NALM6 (cell line): ENCODE measurements around a stretch of chr16.

DNA sequence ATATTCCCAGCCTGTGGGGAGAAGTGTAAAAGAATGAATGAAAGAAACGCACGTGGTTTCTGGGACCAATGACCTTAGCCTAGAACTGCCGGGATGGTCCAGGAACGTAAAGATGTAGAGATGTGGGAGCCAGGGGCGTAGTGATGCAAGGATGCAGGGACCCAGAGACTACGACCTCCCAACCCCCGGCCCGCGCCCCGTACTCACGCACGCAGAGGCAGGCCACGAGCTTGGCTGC lies 710 bp downstream of the SLC7A5 start:
- PRO-cap, result no peak

DNA sequence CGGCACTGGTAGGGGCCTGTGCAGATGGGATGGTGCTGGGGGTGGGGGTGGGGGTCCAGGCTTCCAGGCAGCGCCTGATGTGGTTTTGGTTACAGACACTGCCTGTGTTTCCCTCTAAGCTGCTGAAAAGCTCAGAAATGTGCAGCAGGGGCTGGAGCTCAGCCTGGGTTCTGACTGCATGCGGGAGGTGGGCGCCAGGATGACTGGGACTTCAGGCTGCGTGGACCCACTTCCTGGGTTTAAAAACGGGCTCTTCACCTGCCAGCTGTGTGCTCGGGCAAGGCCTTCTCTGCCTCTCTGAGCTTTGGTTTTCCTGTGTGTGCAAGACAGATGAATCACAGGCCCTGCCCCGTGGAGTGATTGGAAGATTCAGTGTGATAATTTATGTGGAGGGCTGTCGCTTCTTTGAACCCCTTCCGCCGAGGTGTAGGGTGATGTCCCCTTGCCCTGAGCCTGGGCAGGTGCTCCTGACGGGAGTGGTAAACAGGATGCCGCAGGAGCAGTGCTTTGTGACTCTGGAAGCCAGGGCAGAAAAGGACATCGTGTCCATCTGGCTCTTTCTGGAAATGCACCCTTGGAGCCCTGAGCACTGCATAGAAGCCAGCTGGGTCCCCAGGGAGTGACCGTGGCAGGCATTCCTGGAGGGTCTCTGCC lies 28.3 kb upstream of the SLC7A5 start:
- PRO-cap, result no peak

DNA sequence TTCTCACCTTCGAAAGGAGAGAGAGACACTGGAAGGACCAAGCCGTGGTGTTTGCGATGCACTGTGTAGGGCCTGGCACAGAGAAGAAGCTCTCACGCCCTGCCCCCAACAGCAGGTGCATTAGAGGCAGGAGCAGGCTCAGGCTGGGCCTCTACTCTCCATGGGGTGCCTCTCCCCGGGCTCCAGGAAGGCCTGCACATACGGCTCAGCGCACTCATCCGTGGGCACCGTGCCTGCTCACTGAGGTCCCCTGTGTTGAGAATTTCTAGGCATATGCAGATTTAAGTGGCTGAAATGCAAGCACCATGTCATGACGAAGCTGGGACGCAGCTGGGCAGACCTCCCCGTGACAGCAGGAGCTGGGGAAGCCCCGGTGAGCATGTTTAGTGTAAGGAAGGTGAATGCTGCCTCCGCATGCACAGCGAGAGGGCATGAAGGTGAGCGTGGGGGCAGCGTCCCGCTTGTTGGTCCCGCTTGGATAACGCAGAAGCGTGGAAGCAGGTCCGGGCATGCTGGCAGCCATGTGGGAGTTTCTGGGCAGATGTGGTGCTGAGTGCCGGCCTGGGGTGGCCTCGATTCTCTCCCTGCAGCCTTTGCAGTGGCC lies 11.9 kb downstream of the CA5A start:
- PRO-cap, result no peak

DNA sequence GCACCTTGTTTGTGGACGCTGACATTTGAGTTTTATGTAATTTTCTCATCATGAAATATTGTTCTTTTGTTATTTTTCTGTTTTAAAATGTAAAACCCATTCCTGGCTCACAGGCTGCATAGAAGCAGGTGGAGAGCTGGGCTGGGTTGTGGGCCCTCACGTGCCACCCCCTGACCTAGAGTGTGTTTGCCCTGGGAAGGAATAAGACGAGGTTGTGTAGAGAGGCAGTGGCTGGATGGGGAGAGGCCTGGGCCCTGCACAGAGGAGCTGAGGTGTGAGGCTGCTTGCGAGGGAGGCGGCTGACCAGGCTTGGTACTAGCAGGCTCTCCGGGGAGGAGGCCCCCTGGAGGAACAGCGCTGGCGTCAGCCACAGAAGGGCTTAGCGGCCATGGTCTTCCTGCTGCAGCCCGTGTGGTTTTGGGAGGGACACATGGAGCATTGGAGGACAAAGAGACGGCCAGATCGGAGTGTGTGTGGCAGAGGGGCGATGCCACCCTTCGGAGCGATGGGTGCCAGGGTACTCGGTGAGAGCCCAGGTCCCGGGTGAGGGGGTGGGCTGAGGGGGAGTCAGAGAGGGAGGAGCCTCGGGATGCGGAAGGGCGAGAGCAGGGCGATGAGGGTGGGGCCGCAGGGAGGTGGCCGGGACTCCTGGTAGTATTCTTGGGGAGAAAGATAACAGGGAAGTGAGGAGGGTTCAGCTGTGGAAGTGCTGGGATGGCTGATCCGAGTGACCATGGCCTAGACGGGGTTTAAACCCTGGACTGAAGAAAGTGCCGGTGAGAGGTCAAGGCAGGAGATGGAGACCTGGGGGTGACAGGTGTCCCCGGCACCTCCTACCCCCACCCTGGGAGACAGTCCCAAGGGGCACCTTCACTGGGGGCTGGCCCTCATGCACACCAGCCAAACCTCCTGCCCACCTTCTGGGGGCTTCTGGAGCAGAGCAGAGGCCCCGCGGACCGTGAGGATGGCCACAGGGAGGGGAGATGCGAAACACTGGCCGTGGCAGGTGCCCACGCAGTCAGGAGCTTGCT lies 8.3 kb downstream of the BANP start:
- PRO-cap, result no peak

DNA sequence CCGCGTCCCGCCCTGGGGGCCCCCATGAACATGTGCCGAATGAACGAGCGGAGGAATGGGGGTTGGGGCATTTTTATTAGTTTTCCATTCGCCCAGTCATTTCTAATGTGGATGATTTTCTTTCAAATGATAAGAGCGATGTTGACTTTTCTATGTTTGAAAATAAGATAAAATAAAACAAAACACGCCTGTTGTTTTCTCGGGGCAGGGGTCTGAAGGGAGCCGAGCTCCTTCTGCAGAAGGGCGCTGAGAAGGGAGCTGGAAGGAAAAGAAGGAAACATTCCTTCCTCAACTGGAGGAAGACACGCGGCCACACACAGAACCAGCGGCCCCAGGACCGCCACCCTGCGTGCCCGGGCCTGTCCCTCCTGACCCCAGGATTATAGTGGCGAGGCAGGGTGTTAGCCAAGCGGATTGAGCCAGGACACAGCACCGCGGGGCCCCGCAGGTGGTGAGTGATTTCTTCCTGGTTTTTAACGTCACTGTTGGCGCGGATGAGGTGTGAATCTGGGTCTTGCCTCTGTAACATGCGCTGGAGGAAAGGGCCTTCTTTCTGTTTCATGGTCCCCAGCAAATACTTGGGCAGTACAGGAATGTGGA lies 158.8 kb upstream of the ZNF469 start:
- PRO-cap, result no peak

- PRO-cap, result no peak
Observed at GRCh38 chr16:88453576-88453901, 459 bp downstream of the ZFPM1 start.

DNA sequence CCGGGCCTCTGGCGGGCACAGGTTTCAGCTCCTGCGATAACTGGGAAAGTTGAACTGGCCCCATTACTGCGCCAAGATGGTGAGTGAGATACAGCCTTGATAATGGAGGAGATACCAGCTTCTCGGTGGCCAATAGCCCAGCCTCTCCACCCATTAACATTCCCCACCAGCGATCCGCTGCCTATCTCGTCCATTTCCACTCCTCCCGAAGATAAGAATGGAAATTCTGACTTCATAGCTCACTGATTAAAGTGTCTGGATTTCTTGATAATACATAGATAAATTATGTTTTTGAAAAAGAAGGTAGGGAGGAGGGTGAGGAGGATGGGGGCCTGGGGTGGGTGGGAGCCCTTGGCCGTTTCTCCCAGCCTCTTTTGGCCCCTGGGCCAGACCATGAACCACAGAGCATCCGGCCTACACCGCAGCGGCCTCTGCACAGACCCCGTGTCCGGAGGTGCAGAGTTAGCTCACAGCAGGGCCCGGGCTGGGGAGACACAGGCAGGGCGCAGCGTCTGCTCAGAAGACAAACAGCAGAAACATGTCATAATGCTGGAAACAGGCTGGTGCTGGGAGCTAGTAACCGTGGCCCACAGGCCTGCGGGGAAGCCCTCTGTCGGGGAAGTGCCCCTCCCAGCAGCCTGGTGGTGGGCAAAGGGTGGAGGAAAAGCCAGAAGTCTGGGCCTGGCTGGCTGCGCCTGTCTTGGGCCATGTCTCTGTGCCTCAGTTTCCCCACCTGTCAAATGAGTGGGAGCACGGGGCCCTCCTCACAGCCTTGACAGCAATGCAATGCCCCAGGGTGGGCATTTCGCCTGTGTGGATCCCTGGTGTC lies 11.9 kb downstream of the ZFPM1 start:
- PRO-cap, result no peak

- PRO-cap, result no peak
Observed at GRCh38 chr16:88487731-88488937, 35.1 kb downstream of the ZFPM1 start.

- PRO-cap, result no peak
Observed at GRCh38 chr16:88498558-88499071, 45.5 kb downstream of the ZFPM1 start.

GRCh38 chr16:88536722-88537270 lies 33.4 kb upstream of the ZC3H18 start:
- PRO-cap, result no peak

DNA sequence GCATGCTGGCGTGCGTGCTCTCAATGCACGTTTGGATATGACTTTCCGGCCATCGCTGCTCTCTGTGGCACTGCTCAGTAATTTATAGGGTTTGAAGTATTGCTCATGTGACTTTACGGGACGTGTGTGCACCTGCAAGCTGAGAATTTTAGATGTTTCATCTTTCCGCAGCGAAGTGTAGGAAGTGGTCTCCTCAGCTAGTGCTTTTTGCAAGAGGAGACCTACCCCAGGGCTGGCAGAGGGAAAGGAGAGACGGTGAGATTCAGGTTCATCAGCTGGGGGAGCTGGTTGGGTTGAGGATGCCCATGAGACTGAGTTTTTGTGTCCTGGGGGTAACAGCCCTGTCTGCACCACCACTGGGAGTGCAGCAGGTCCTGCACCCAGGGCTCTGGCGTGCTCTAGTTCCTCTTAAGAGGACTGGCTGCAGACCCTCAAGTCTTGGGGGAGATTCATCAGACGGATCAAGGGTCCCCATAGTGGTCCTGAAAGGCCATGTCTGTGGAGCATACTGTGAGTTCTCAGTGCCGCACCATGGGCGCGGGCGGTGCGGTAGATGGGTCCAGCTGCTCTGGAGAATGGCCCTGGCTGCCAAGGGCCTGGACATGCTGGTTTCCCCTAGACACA lies 8.9 kb downstream of the ZC3H18 start:
- PRO-cap, result no peak

GRCh38 chr16:88634068-88635109 lies 4.0 kb upstream of the IL17C start:
- PRO-cap, result bidirectional peak, plus-strand start at chr16:88634520, minus-strand start at chr16:88634426; bidirectional peak, plus-strand start at chr16:88634996, minus-strand start at chr16:88634821

DNA sequence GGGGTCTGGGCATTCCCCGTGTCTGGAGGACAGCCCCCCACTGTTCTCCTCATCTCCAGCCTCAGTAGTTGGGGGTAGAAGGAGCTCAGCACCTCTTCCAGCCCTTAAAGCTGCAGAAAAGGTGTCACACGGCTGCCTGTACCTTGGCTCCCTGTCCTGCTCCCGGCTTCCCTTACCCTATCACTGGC lies 1.7 kb downstream of the IL17C start:
- PRO-cap, result no peak

GRCh38 chr16:88641924-88642582 lies 3.7 kb downstream of the IL17C start:
- PRO-cap, result no peak

DNA sequence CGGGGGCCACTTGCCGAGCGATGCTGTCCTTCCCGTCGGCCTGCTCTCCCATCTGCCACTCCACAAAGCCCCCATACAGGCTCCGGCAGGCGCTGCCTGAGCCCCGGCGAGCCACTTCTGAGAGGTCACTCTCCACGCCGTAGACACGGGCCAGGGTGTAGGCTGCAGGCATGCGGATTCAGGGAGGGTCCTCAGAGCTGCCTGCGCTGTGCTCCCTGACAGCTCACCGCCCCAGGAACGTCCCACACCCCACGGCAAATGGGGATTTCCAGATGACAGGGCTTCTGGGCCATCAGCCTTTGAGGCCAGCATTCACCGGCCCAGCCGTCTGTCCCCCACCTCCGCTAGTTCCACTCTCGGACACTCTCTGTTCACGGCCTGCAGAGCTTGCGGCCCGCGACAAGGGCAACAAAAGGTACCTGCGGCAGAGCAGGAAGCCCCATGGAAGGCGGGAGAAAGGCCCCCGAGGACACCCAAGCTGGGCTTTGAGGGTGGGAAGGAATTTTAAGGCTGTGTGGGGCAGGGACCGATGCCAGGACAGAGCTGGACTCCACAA lies 5.4 kb upstream of the CYBA start:
- PRO-cap, result no peak

DNA sequence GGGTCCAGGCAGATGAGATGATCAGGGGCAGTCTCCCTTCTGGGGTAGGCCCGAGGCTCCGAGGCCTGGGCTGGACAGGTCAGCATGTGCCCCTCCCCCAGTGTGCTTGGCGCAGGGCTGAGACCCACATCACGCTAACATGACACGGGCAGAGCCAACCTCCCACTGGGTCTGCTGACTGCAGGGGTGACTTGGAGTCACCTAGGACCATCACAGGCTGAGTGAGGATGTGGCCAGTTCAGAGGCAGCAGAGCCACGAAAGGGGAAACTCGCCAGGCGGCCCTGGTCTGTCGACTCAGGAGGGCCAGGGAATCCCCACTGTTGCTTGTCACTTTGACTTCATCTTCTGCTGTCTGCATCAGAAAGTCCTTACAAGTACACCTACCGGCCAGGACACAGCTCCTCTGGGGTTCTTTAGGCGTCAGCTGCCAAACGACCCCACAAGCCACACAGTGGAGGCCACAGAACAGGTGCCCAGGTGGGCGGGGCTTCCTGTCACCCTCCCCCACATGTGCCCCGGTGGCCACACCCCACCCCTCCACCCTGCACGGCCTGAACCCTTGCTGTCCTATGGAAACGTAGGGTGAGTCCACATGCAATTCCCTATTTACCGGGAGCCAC lies 2.2 kb downstream of the GALNS start:
- PRO-cap, result no peak

DNA sequence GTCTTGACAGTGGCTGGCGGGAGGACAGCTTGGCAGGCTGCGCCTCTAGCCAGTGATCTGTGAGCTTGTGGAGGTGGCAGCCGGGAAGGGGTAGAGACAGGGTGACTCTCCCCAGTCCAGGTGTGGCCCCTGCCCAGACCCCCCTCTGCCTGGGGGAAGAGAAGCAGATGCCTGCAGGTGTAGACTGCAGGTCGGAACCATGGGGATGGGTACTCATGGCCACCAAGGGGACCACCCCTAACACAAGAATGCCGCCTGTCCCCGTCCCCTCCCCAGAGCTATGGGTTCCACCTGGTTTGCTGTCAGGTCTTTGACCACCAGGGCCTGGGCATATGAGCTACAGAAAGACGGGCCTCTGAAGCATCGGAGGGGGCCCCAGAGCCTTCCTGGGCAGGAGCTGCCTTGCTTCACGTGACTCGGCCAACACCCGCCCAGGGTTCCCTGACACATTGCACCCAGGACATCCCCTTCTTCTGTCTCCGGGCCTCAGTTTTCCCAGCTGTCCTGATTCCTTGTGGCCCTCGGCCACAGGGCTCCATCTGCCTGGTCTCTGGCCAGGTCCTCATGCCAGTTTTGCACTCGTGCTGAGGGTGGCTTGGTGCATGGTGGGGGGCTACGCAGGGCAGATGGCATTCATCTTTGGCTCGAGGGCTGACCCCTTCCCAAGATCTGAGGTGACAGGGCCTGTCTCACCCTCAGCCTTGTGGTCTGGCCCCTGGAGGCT lies 7.0 kb upstream of the PABPN1L start:
- PRO-cap, result no peak

DNA sequence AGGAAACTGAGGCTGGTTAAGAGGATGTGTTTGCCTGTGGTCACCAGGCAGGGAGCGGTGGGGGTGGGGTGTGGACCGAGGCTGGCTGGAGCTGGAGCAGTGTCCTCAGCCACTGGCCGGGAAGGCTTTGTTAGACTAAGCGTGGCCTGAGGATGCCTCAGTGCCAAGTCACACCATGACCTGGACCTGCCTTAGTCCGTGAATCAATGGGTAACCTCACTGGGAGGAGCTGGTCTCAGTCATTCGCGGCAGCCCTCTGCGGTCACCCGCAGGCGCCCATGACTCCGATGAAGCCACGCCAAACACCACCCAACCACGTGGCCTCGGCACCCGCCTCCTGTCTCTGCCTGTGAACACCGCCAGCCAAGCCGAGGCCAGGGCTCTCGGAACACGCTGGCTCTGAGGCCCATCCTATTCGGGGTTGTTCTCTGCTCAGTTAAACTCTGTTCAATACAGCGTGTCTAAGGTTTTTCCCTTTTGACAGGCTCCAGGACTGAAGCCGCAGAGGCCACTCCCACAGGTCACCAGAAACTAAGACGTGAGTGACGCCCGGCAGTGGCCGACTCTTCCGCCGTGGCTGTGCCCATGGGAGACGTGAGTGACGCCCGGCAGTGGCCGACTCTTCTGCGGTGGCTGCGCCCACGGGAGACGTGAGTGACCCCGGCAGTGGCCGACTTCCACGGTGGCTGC lies 16.7 kb upstream of the PABPN1L start:
- PRO-cap, result no peak

- PRO-cap, result no peak
Observed at GRCh38 chr16:88900565-88901062, 34.2 kb upstream of the PABPN1L start.

DNA sequence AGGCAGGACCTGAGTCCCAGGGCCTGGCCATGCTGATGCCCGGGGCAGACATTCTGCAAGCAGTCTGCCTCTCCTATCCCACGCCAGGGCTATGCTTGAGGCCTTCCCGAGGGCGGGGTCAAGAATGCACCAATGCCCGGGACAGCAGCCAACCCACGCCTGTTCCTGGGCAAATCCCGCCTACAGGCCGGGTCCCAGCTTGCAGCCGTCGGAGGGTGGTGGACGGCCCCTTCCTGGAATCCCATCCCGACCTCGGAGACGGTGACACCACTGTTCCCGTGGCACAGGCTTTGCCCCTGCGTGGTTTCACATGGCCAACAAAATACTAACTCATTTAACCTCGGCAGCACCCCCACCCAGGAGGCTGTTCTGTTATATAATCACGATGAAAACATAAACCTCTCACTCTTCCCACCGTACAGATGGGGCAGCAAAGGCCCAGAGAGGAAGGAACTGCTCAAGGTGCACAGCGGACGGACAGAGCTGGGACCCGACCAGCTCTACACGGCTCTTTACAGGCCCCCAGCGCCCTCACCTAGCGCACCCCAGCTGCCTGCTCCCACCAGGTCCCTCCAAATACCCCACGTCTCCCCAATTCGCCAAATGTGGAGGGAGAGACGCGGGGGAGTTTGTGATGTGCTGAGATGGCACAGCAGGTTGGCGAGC lies 54.4 kb downstream of the CBFA2T3 start:
- PRO-cap, result bidirectional peak, plus-strand start at position 421 of the sequence, minus-strand start at position 93 of the sequence